ENCODE data around the gene DICER1.

GRCh38 chr14:94384793-94385383 lies 3.5 kb downstream of the SERPINA1 start:
- RRBS, 2 experiments, result no CpG with 5 or more reads among the region's 3 CpGs

- RRBS, 2 experiments, result no CpG with 5 or more reads among the region's 4 CpGs
These were observed 1.8 kb downstream of the SERPINA1 start for GRCh38 chr14:94386600-94387012.

- RRBS, 2 experiments, result no CpG with 5 or more reads among the region's 12 CpGs
These were observed 4.0 kb upstream of the SERPINA1 start for GRCh38 chr14:94392055-94393137.

GRCh38 chr14:94475706-94476016 lies 336 bp downstream of the SERPINA9 start:
- RRBS, 2 experiments, result no CpG with 5 or more reads among the region's 2 CpGs

- RRBS, 2 experiments, result no CpG with 5 or more reads among the region's 11 CpGs
These were observed 3.3 kb downstream of the SERPINA5 start for GRCh38 chr14:94584192-94585306.

- RRBS, 2 experiments, result no CpG with 5 or more reads among the region's 8 CpGs
These were observed 3.8 kb downstream of the SERPINA3 start for GRCh38 chr14:94615671-94616686.

DNA sequence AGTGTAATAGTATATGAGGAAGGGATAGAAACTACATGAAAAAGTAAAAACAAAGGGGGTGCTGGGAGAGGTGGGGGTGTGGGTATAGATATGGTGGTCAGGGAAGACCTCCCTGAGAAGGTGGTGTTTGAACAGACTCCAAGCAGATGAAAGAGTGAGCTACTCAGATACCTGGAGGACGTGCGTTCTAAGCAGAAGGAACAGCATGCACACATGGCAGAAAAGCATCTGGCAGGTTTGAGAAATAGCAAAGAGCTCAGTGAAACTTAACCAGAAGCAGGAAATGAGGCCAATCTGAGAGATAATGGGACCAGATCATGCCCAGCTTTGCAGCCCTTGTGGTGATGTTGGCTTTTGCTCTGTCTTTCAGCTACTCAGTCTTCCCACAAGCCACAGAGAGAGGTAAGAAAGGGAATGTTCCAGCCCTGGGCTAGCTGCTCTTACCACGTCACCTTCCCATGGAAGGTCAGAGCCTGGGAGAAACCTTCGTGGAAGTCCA lies 176.3 kb upstream of the GSC start:
- RRBS, 2 experiments, result no CpG with 5 or more reads among the region's 4 CpGs

- RRBS, 2 experiments, result no CpG with 5 or more reads among the region's 2 CpGs
These were observed 57.6 kb downstream of the DICER1 start for GRCh38 chr14:95099743-95100056.

DNA sequence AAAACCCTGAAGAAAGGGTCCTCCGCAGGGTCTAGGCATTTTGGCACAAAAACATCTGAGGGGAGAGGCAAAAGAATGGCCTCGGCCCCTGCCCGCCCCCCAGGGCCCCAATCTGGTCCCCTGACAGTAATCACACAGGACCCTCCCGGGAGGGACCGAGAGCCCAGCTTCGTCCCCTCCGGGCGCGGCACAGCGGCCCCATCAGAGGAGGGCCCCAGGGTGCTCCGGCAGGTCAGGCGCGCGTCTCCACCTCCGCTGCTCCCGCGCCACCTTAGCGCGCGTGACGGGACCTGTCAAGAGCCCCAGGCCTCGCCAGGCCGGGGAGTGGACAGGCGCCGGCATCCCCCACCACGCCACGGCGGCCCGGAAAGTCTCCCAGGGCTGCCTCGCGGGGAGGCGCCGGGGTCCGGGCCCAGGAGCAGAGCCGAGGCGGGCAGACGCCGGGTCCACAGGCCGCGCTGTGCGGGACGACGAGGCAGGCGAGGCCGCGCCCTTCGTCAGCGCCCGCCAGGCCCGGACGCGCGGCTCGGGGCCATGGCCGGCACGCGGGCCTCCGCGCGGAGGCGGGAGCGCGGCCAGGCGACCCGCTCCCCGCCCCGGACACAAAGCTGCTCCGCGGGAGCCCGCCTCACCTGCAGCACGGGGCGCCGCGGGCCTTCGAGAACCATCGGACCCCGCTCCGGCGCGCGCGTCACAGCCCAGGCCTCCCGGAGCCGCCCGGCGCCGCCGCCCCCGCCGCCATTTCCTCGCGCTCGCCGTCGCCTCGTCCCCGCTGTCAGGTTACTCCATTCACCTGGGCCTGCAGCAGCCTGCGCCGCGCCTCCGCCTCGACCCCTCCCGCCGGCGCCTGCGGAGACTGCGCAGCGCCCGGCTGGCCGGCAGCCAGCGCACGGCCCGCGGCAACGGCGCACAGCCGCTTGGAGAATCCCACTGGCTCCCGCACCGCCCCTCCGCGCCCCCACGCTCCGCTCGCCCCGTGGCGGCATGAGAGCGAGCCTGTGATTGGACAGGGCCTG lies at the start of gene DICER1:
DICER1 (minus strand) TSS at position 932 of the 1,016 bp plus-strand sequence.
- RRBS, 2 experiments, result under 1% methylated on average over 47 to 51 of the region's 127 CpGs

GRCh38 chr14:95208647-95209272 lies 51.4 kb upstream of the DICER1 start:
- RRBS, 2 experiments, result no CpG with 5 or more reads among the region's 11 CpGs

DNA sequence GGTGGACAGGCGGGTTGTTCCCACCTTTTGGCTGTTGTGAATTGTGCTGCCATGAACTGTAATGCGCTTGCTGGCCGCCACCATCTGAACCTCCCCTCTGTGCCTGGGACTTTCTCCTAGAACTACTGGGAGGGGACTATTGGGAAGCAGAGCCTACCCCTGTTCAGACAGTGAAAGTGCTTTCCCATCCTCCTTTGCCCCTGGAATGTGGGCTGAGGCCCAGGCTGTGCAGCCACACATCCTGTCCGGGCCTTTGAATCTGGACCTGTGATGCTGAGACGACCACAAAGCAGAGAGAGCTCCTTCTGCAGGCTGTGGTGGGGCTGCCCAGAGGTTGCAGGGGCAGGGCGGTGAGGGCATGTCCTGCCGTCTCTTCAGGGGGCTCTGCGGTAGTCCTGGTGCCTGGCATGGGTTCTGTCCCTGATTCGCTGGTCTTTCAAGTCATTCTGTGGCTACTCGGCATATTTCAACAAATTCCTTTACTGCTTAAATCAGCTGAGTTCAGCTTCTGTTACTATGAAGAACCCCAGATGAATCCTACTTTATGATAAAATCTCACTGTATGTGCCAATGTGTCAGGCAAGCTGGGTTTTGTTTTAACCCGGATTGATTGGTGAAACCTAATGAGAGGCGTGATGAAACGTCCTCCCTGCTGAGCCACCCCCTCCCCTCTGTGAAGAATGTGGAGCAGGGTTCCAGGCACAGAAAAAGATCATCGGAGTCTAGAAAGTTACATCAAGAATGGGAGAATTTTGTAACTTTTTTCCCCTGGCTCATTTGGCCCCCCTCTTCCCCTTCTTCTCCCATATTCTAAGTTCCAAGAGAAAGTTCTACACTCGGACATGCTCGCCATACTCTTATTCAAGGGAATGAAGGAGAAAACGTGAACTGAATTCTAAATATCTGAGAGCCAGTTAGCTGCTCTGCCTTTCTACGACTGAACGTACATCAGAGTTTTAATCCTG lies 63.5 kb upstream of the DICER1 start:
- RRBS, 2 experiments, result no CpG with 5 or more reads among the region's 19 CpGs

GRCh38 chr14:95261849-95262711 lies 57.6 kb downstream of the CLMN start:
- RRBS, 2 experiments, result no CpG with 5 or more reads among the region's 15 CpGs

GRCh38 chr14:95286602-95287764 lies 32.7 kb downstream of the CLMN start:
- RRBS, 2 experiments, result no CpG with 5 or more reads among the region's 12 CpGs

DNA sequence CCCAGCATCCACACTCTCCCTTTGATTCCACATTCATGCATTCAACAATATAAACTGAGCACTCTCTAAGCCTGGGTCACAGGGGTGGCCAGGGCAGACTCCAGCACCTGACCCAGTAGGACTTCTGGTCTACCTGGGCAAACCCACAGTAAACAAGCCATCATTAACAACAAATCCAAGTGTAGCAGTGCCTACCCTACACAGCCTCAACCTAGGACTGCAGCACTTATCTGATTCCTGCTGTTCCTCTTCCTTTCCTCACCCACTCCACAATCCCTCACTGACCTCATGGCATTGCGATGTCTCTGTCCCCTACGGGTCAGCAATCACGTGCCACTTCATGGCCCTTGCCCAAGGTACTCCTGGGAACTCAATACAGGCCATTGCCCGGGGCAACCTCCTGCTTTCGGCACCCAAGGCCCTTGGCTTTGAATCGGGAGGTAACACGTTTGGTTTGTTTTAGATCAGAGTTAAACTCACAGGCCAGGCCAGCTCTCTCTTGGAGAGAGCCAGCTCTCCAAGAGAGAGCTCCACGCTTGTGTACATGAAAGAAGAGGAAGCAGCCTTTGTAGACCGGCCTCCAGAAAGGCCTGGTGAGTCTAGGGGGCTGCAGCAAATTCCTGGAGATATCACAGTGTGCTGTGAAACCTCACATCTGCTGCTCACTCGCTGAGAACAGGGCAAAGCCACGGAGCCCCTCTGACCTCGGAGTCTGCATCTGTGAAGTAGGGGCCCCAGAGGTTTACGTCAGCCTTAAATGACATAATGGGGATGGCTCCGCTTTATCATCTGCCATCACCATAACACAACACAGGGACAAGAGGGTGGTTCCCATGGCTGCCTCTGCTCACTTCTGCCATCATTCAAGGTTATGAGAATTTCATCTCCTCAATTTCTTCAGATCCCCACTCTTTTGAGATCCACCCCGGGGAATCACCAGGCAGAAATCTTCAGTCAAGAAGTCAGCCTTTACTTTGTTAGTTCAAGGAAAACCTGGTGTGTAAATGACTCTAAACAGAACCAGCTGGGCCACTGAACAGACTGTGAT lies 12.2 kb downstream of the CLMN start:
- RRBS, 2 experiments, result no CpG with 5 or more reads among the region's 15 CpGs

DNA sequence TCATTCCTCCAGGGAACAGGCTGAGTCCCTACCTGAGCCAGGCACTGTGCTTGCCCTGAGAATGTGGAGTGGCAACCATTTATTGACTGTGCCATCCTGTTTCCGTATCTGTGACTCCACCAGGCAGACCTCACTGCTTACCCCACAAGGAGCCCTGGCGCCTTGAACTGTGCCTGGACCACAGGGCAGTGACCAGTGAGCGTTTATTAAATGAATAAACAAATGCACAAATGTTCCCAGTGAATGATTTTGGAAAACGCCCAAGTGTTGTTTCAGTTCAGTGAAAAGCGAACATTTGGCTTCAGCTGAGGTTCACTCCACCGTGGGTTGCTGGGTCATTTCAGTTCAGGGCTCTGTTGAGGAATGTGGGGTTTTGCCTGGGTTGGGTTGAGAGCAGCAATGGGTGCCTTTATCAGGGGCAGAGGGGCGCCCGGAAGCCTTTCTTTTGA lies 40.2 kb upstream of the CLMN start:
- RRBS, 2 experiments, result 63% methylated on average over 1 of the region's 8 CpGs; no CpG with 5 or more reads in 1 of the 2 experiments

DNA sequence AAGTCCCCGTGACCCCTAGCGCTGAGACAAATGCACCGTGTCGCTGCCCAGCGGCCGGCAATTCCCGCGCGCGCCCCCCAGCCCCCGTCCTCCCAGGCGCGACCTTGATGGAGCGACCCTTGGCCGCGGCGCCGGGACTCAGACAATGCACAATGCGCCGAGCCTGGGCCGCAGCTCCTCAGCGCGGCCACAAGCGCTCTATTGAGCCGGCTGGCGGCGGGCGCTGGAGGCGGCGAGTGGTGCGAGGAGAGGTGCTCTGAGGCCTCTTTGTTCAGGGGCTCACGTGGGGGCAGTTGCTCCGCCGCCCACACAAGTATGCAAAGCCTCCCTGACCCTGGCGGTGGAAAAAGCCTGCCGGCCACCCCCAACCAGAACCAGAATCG lies 40.6 kb upstream of the CLMN start:
- RRBS, 2 experiments, result 88 to 92% methylated on average over 7 to 9 of the region's 37 CpGs

DNA sequence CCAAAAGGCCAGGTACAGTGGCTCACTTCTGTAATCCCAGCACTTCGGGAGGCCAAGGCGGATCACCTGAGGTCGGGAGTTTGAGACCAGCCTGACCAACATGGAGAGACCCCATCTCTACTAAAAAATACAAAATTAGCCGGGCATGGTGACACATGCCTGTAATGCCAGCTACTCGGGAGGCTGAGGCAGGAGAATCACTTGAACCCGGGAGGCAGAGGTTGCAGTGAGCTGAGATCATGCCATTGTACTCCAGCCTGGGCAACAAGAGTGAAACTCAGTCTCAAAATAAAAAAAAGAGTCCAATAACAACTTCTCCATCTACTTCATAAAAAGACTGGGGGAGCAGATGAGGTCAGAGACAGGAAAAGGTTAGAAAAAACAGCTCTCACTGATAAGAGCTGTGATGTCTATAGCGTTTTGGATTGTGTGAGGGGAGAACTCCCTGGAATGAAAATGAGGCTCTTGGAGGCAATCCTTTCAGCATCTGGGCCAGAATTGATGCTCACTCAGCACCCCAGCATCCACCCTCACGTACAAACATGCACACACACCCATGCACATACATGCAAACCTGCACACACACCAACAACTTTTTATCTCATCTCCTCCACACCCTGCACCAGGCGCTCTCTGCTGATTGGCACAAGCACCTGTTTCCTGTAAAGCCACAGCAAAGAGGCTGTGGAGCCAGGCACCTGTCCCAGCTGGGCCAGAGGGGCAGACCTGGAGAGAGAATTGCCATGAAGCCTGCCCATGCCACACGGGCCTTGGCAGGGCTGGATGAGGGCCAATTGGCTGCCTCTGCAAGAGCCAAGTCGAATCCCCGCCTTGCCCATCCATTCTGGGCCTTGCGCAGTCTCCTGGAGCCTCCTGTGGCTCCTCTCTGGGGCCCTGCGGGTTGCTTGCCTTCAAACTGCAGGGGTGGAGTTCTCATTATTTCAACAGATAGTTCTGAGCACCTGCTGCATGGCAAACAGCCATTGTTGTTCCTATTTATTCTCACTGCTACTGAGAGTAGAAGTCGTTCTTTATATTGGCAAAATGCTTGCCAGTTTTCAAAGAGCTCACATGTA lies 53.2 kb downstream of the SYNE3 start:
- RRBS, 2 experiments, result no CpG with 5 or more reads among the region's 15 CpGs

- RRBS, 2 experiments, result no CpG with 5 or more reads among the region's 4 CpGs
These were observed 29.5 kb downstream of the SYNE3 start for GRCh38 chr14:95486939-95487301.

DNA sequence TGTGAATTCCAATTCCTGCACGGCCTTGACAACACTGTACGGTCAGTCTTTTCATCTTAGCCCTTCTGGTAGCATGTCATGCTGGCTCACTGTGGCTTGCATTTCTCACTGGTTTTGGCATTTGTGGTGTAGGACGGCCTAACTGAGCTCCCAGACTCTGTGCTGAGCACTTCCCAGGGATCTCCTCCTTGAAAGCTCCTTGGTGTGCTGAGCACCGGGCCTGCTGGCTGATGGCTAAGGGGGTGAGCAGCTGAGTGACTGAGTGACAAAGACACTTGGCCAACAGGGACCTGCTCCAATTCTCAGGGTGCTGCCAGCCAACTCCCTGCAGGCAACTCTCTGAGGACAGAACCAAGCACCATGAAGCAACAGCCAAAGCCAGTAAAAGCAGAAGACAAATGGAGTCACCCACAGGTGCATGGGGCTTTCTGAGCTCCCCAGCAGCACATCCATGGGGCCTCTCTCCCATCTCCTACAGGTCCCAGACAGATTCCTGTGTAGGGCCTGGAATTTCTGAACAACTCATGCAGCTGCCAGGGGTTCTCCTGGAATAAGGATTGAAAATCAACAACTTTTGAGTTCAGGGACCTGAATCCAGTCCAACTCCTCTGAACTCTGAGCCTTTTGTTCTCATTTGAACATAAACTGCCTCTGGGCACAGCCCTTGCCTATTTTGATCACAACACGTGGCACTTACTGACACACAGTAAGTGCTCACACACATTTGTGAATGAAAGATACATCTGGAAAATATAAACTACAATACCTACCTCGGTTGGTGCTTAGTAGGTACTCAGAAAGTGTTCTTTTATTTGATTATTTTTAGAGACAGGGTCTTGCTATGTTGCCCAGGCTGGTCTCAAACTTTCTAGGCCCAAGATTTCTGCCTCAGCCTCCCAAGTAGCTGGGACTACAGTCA lies 27.4 kb downstream of the SYNE3 start:
- RRBS, 2 experiments, result no CpG with 5 or more reads among the region's 6 CpGs

DNA sequence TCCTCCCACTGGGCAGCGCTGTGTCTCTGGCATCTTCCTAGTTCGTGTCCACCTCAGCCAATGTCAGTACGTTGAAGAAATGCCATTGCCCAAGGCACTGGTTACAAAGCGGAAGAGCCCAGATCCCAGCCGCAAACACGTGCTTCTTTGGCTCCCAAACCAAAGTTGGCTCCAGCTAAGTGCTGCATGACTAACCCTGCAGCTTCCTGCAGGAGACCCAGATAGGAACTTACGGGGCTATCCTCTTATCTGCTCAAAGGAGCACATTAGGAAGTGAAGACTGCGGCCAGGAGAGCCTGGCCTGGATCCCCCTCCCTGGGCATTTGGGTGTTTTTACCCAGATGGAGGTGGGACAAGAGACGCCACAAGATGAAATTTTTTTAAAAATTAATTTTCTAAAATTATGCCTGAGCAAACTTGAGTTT lies 9.2 kb downstream of the SYNE3 start:
- RRBS, 2 experiments, result no CpG with 5 or more reads among the region's 9 CpGs